Lower leg skin (tissue), 2 donors: ENCODE measurements around a stretch of chr1.

GRCh38 chr1:94319018-94319662, 81.8 kb upstream of the ARHGAP29 start:
- PRO-cap = unidirectional peak, minus-strand start at chr1:94319430; bidirectional peak, plus-strand start at chr1:94319600, minus-strand start at chr1:94319430
- RAMPAGE, long total RNA, 2 experiments = no peak in any of the 2 experiments

DNA sequence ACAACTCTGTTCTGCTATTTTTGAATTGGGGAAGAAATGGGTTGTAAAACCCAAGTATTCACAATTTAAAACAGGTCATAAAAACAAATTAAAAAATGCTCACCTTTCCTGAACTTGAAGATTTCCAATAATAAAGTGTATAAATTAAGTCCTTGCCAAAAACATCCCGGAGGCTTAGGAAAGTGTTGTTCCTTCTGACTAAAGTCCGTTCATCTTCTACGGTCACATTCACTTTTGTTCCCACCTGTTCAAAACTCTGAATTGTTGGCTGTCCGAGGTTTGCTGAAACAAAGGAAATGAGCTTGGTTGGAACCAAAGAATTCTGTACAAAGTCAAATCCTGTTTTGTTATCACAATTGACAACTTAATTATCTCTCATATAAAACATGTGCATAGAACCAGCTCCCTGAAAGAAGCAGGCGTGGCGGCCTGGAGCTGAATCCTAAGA, 8.5 kb downstream of the F3 start:
- PRO-cap = no peak
- RAMPAGE, long total RNA, 2 experiments = no peak in any of the 2 experiments

GRCh38 chr1:94562817-94563537, 21.4 kb upstream of the F3 start:
- PRO-cap = no peak
- RAMPAGE, long total RNA, 2 experiments = start-site peak on the plus strand in 1 of 2 experiments, at chr1:94563105-94563191 at its widest, 5 reads per replicate

DNA sequence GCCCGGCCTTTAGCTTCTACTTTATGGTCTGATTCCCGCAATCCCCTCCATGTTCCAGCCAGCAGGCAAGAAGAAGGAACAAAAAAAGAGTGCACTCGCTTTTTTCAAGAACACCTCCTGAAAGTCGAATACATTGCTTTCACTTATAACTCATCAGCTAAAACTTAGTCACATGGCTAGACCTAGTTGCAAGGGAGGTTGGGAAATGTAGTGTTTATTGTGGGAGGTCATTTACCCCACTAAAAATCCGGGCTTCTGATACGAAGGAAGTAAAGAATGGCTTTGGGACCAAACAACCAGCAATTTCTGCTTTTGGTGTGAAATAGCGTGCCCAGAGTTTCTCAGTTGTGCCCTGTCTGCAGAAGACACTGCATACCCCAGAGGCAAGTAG, 57.5 kb upstream of the F3 start:
- PRO-cap = no peak
- RAMPAGE, long total RNA, 2 experiments = no peak in any of the 2 experiments

GRCh38 chr1:94819207-94819643, 932 bp upstream of the SLC44A3 start:
- PRO-cap = no peak
- RAMPAGE, long total RNA, 2 experiments = no peak in any of the 2 experiments

- PRO-cap = unidirectional peak, plus-strand start at chr1:94854630
- RAMPAGE, long total RNA, 2 experiments = no peak in any of the 2 experiments
Measured at GRCh38 chr1:94854304-94855333, 34.5 kb downstream of the SLC44A3 start.

GRCh38 chr1:94961597-94961993, 34.7 kb upstream of the CNN3 start:
- PRO-cap = no peak
- RAMPAGE, long total RNA, 2 experiments = no peak in any of the 2 experiments

GRCh38 chr1:94973503-94973865, 46.6 kb upstream of the CNN3 start:
- PRO-cap = no peak
- RAMPAGE, long total RNA, 2 experiments = no peak in any of the 2 experiments

DNA sequence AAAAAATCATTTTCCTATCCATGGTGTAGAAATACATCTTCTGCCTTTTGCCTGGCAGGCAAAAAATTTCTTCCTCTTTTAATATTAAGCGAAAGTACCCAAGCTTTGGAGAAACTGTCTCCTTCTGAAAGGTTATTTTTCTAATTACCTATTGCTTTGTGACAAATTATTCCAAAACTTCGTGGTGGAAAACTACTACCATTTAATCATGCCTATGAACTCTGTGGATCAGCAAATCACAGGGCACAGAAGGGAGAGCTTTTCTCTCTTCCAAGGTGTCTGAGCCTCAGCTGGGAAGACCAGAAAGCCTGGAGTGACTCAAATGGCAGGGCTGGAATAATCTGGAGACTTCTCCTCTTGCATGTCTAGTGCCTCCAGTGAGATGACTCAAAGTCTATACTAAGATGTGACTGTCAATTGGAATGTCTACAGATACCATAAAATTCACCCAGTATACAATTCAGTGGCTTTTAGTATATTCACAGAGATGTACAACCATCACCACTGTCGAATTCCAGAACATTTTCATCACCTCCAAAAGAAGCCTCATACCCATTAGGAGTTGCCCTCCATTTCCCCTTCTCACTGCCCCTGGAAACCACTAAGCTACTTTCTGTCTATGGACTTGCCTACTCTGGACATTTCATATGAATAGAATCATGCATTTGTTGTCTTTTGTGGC, 47.8 kb upstream of the CNN3 start:
- PRO-cap = no peak
- RAMPAGE, long total RNA, 2 experiments = no peak in any of the 2 experiments

GRCh38 chr1:94980172-94980732, 53.3 kb upstream of the CNN3 start:
- PRO-cap = no peak
- RAMPAGE, long total RNA, 2 experiments = no peak in any of the 2 experiments

DNA sequence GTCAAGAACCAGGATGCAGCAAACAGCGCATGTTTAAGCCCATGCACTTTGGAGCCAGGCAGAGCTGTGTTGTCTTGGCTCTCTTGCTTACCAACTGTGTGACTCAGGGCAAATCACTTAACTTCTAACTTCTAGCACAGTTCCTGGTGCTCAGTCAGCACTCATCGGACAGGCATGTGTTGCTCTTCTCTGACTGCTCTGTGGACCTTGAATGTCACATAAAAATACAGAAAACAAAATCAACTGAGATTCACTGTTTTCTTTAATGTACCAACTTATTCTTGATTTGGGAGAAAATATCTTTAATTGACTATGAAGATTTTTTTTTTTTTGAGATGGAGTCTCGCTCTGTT, 56.5 kb upstream of the CNN3 start:
- PRO-cap = no peak
- RAMPAGE, long total RNA, 2 experiments = no peak in any of the 2 experiments

GRCh38 chr1:95042165-95042876, 30.4 kb downstream of the ALG14 start:
- PRO-cap = unidirectional peak, minus-strand start at chr1:95042538
- RAMPAGE, long total RNA, 2 experiments = start-site peak on the minus strand in 1 of 2 experiments, at chr1:95042539-95042568 at its widest, 8 reads per replicate

DNA sequence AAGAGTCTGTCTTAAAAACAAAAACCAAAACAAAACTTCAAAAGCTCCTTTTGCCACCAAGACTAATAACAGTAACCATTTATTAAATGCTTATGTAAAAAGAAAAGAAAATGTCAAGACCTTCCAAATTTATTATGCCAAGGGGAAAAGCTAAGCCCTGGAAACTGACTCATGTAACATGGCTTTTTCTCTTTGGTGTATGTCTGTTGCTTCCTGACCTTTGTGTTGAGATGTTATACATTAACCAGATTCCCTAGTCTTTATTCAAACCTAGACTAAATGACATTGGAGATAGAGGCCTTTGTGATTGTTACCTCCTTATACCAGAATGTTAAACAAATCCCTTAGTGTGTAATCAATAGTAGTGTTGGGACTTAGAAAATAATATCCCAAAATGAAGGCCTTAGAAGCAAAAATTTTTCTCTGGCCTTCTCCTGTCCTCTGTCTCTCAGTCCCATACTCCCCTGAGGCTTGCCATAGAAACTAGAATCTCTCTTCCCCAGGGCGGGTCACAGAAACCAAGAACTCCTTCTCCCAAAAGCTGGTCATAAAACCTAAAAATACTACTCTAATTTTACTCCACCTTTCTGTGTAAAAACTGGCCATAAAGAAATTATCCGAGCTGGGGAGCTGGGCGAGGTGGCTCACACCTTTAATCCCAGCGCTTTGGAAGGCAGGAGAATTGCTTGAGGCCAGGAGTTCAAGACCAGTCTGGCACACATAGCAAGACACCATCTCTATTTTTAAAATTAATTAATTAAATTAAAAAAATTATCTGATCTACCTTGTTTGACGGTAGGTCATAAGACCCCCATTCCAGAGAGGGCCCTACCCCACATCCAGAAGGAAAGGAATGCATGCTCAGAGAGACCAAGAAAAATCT, 3.2 kb downstream of the ALG14 start:
- PRO-cap = no peak
- RAMPAGE, long total RNA, 2 experiments = no peak in any of the 2 experiments

- PRO-cap = no peak
- RAMPAGE, long total RNA, 2 experiments = no peak in any of the 2 experiments
Measured at GRCh38 chr1:95232591-95233166, 1.3 kb upstream of the RWDD3 start.

- PRO-cap = no peak
- RAMPAGE, long total RNA, 2 experiments = no peak in any of the 2 experiments
Measured at GRCh38 chr1:95955467-95955844, 721.4 kb downstream of the RWDD3 start.

DNA sequence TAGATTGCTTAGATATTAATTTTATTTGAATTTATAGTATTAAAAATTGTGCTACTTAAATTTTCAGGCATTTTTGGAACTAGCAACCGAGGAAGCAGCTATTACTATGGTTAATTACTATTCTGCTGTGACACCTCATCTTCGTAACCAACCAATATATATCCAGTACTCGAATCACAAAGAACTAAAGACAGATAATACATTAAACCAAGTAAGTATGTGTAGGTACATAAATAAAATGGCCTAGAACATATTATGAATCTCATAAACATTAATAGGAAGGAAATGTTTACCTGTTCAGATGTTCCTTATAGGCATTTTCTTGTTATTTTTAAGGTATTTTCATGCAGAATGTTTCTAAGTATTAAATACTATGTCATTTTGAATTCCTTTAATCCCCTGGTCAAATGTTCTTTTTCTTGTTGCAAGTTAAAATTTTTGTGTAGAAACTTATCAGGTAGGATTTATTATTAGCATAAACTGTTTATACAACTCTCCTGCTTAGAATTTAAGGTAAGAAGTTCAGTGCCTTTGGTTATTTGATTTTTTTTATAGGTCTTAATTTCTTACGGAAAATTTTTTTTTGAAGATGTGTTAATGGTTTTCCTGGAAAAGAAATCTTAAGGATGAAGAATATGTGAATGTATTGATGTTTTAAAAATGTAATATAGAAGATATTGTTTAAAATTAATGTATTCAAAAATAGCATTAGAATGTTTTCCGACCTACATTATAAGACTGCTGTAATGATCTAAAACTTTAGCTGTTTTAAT, 49.2 kb downstream of the PTBP2 start:
- PRO-cap = no peak
- RAMPAGE, long total RNA, 2 experiments = no peak in any of the 2 experiments

DNA sequence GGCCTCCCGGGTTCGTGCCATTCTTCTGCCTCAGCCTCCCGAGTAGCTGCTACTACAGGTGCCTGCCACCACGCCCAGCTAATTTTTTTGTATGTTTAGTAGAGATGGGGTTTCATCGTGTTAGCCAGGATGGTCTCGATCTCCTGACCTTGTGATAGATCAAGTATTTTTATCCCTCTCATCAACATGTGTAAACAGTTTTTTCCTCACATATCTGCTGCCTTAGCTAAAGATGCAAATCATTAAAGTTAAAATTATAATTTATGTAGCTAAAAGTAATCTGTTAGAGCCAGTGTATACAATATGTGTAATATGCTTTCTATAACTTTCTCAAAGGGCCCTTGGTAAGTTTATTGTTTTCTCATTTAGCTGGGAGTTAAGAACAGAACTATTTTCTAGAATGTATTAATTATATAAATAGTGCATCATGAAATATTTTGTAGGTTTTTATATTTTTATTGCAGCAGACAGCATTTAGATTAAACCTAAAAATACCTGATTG, 77.8 kb downstream of the PTBP2 start:
- PRO-cap = no peak
- RAMPAGE, long total RNA, 2 experiments = no peak in any of the 2 experiments

GRCh38 chr1:96802903-96803863, 81.6 kb downstream of the PTBP2 start:
- PRO-cap = no peak
- RAMPAGE, long total RNA, 2 experiments = no peak in any of the 2 experiments

- PRO-cap = no peak
- RAMPAGE, long total RNA, 2 experiments = no peak in any of the 2 experiments
Measured at GRCh38 chr1:97130543-97131047, 409.0 kb downstream of the PTBP2 start.

DNA sequence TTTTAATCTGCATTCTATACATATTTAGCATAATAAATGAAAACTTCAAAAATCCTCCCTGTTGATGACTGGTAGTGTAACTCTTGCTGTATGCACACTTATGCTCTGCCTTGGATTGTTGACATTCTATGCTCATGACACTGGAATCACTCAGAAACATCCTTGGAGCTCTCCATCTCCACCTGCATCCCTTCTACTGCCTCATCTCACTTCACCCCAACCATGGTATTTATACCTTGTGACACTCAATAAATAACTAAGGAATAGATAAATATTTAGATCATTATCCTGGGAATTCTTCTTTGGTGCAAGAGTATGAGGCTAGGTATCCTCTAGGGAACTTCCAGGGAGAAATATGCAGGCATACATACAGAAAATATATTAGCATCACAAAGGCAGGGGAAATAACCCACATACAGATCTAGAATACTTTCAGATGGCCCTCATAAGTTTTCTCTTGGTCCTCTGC, 448.2 kb downstream of the PTBP2 start:
- PRO-cap = no peak
- RAMPAGE, long total RNA, 2 experiments = no peak in any of the 2 experiments